Heart (tissue), 3 donors: Measurements from ENCODE around the gene VKORC1.

DNA sequence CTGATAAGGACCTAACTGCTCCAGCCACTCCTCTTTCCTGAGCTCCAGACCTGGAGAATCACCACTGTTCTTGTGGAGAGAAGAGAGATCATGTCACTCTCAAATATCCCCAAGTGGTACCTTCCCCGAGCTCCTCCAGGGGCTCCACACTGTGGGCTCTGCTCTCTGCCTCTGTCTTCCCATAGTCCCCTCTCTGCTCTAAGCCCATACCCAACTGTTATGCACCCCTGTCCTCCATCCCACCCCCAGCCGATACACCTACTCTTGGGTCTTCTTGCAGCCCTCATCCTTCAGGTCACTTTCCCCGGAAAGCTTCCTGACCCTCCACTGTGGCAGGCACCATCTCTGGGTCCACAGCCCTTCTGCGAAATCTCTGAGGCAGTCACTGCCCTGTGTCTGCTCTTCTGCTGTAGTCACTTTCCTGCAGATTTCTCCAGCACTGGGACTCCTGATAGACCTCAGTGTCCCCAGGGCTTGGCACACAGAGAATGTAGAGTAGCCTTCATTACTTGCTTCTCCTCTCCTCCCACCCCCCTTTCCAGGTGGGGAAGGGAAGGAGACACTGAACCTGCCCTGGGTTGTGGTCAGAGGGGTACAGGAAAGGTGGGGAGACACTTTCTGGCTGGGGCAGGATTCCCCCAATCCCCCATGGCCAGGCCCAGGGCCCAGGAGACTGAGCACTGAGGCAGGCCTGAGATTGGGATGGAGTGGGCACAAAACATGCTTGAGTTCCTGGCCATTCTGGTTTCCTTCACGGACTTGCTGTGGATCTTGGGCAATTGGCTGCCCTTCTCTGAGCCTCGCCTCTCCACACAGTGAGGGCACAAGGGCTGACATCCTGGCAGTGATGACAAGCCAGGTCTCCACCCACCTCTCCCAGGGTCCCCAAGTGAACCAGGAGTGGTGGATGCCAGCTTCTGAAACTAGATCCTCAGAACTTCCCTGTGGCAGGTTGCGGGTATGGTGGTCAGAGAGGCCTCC lies 9.6 kb downstream of the ZNF629 start:
- RAMPAGE, long total RNA, 2 experiments, result no peak in any of the 2 experiments

GRCh38 chr16:30787953-30788334 lies 939 bp upstream of the ZNF629 start:
- RAMPAGE, long total RNA, 2 experiments, result no peak in any of the 2 experiments

DNA sequence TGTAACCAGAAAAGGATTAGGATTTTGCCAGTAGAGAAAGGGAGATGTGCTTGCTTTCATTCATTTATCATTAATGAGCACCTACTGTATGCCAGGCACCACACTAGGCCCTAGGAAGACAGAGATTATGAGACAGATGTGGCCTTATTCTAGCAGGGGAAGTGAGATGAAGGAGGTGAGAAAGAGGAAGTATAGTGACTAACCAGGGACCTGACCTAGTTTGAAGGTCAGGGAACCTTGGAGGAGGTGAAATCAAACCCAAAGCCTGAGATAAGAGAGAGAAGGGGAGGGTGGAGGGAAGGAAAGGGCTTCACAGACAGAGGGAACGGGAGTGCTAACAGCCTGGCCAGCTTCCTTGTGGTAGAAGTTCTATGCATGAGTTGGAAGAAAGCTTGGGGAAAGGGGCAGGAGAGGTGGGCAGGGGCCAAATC lies 17.4 kb downstream of the BCL7C start:
- RAMPAGE, long total RNA, 2 experiments, result no peak in any of the 2 experiments

DNA sequence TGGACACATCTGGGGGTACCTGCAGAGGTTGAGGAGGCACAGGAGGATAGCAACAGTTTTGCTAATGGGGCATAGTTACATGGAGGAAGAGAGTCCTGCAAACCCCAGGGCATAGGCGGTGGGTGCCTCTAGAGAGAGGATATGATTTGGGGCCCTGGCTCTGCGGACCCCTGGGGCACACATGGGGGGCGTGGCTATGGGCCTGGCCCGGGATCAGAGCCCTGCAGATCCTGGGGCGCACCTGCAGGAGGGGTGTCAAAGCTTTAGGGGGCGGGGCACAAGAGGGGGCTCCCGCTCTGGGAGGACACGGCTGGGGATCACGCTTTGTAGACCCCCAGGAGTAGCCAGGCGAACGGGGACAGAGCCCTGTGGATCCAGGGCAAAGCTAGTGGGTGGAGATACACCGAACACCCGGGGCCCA lies 515 bp downstream of the BCL7C start:
- RAMPAGE, long total RNA, 2 experiments, result no peak in any of the 2 experiments

DNA sequence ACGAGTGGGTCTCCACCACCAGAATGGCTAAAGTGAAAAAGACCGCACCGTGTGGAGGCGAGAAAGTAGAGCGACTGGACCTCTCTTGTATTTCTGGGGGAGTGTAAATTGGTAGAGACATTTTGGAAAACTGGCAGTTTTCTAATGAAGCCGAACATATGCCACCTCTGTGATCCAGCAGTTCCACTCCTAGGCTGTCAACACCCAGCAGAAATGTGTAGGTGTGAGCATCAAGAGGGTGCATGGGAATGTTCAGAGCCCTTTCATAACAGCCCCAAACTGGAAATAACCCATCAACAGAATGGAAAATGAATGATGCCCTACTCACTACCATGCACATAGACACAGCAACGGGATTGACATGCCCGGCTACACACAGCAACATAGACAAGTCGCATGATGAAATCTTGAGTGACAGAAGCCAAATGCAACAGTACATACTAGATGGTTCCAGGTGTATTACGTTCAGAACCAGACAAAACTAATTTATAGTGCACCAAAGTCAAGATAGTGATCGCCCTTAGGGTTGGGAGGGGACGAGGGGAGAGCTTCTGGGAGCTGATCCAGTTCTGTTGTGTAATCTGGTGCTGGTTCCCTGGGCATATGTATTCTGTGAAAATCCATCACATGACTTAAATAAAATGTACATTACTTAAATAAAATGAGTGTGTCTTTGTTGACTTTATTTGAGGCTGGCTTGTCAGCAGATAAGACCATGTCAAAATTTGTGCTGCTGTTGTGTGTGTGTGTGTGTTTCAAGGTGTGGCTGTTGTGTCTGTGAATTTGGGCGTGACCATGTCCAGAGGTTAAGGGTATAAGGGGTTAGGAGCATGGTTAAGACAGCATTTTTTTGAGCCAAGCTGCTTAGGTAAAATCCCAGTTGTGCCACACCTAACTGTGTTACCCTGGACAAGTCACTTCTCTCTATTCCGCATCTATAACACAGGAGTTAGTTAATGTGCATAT lies 965 bp upstream of the BCL7C start:
- RAMPAGE, long total RNA, 2 experiments, result no peak in any of the 2 experiments

- RAMPAGE, long total RNA, 2 experiments, result no peak in any of the 2 experiments
Measured at GRCh38 chr16:30902873-30903523, 6.6 kb downstream of the CTF1 start.

DNA sequence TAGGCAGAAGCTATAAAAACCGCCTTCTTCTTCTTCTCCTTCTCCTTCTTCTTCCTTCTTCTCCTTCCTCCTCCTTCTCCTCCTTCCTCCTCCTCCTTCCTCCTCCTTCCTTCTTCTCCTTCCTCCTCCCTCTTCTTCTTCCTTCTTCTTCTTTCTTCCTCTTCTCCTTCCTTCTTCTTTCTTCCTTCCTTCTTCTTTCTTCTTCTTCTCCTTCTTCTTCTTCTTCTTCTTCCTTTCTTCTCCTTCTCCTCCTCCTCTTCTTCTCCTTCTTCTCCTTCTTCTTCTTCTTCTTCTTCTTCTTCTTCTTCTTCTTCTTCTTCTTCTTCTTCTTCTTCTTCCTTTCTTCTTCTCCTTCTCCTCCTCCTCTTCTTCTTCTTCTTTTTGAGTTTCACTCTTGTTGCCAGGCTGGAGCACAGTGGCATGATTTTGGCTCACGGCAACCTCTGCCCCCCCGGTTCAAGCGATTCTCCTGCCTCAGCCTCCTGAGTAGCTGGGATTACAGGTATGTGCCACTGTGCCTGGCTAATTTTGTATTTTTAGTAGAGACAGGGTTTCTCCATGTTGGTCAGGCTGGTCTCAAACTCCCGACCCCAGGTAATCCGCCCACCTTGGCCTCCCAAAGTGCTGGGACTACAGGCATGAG lies 4.6 kb upstream of the FBXL19 start:
- RAMPAGE, long total RNA, 2 experiments, result start-site peak on the minus strand in 1 of 2 experiments, centred at position 576 of the sequence, 8 reads per replicate

- RAMPAGE, long total RNA, 2 experiments, result no peak in any of the 2 experiments
Measured at GRCh38 chr16:30964613-30965576, 7.3 kb downstream of the SETD1A start.

GRCh38 chr16:31033686-31034124 lies 347 bp downstream of the STX4 start:
- RAMPAGE, long total RNA, 2 experiments, result start-site peak on the plus strand in 1 of 2 experiments, at chr16:31033707-31033835 at its widest, 17 reads per replicate

GRCh38 chr16:31072945-31073589 lies 973 bp downstream of the ZNF668 start:
- RAMPAGE, long total RNA, 2 experiments, result no peak in any of the 2 experiments

GRCh38 chr16:31082683-31083856 lies 5.7 kb downstream of the PRSS53 start:
- RAMPAGE, long total RNA, 2 experiments, result no peak in any of the 2 experiments

DNA sequence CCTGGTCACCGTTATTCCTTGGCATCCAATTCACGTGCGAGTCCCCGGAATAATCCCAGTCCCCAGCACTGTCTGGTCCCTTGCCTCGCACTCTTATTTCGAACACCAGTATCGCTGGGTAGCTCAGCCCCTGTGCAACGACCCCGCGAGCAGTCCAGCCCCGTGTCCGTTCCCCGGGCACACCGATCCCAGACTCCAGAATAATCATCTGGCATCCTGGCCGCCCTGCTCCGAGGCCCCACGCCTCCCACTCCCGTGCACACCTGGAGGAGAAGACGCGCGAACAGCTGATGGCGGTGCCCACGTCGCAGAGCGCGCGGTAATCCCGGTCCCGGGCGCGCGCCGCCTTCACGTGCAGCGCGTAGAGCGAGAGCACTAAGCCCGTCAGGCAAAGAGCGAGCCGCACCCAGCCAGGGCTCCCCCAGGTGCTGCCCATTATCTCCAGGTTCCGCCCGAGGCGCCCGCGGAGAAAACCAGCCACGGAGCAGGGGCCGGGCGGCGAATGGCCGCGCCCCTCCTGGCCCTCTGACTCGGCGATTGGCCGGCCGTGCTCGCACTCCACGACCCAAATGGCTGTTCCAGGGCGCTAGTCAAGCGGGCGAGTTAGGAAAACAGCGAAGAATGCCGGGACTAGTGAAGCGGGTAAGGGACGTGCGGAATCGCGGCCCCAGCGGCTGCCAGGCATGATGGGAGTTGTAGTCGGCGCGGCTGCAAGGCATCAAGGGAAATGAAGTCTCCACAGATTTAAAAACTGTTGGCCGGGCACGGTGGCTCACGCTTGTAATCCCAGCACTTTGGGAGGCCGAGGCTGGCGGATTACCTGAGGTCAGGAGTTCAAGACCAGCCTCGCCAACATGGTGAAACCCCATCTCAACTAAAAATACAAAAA lies at the start of gene VKORC1:
Gene VKORC1, minus strand, starts transcription at position 504 of the 889 bp plus-strand sequence.
- RAMPAGE, long total RNA, 2 experiments, result start-site peak on the minus strand in 2 of 2 experiments, centred at positions 476 to 621 of the sequence, 40 to 488 reads per replicate

- RAMPAGE, long total RNA, 2 experiments, result no peak in any of the 2 experiments
Measured at GRCh38 chr16:31139280-31139555, 3.7 kb upstream of the PRSS8 start.

DNA sequence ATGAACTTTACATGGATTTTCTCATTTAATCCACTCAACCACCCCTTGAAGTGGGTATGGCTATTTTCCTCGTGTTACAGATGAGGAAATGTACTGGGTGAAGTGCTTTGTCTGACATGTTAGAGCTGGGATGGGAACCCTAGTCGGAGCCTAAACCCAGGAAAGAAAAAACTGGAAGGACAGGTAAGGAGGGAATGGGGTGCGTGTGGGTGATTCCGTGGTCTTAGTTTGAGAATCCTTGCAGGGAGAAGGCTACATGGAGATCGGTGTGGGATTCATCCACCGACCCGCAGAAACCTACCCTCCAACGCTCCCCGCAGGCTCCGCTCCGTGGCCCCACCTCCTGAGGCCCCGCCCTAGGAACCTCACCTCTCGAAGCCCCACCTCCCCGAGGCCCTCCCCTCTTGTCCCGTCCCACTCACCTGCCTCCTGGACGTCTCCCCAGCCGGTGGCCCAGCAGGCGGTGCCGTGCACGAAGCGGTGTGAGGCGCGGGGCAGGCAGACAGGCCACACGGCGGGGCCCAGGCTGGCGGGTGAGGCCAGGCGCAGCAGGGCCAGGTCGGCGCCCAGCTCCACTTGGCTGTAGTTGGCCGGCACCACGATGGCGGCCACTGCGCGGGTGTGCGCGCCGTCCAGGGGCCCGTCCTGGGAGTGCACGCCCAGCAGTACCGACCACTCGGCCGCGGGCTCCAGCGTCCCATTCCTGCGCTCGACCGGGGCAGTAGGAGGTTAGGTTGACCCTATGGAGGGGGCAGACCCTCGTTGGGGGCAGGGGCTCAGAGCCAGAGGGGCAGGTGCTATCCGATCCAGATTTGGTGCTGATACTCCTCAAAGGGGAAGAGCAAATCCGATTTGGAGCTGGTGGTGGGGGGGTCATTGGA lies 1.7 kb downstream of the PRSS36 start:
- RAMPAGE, long total RNA, 2 experiments, result no peak in any of the 2 experiments

GRCh38 chr16:31188701-31189489 lies 9.0 kb downstream of the FUS start:
- RAMPAGE, long total RNA, 2 experiments, result no peak in any of the 2 experiments

DNA sequence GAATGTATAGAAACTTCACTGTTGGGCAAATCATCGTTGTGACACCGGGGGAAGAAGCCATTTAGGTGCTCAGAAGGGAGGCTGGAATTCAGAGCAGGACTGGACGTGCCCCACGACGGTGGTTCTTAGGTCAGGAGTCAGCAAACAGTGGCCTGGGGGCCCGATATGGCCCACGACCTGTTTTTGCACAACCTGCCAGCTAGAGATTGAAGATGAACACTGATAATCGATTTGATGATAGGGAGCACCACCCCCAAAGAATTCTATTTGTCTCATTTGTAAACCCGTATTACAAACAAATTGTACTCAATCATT lies 807 bp downstream of the ITGAM start:
- RAMPAGE, long total RNA, 2 experiments, result no peak in any of the 2 experiments

DNA sequence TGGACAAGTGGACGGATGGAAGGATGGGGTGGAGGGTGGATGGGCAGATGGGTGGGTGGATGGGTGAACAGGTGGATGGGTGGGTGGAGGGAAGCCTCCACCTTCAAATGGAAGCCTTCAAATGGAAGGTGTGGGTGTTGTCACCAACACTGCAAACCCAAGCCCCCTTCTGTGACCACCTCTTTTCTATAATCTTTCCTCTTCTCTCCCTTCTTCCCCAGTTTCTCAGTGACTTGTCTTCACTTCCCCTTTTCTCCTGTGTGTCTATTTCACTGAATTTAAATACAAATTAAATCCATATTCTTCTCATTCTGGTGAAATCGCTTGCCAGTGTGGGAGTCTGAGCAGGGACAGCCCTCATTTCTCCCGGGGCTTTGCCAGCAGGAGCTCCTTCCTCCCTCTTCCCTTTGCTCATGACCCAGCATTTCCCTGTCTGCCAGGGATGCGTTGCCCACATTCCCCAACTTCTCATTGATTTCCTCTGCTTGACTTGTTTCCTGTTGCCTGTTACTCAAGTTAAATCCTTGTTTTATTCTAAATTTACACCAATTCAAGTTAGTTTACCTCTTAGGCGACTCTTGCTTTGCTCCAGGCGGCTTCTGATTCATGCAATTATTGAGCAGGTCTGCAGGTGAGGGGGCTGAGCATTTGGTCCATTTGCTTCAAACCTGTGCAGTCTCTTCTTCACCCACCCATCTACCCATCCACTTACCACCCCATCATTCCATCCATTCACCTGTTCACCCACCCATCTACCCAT lies 6.3 kb upstream of the ITGAX start:
- RAMPAGE, long total RNA, 2 experiments, result no peak in any of the 2 experiments

DNA sequence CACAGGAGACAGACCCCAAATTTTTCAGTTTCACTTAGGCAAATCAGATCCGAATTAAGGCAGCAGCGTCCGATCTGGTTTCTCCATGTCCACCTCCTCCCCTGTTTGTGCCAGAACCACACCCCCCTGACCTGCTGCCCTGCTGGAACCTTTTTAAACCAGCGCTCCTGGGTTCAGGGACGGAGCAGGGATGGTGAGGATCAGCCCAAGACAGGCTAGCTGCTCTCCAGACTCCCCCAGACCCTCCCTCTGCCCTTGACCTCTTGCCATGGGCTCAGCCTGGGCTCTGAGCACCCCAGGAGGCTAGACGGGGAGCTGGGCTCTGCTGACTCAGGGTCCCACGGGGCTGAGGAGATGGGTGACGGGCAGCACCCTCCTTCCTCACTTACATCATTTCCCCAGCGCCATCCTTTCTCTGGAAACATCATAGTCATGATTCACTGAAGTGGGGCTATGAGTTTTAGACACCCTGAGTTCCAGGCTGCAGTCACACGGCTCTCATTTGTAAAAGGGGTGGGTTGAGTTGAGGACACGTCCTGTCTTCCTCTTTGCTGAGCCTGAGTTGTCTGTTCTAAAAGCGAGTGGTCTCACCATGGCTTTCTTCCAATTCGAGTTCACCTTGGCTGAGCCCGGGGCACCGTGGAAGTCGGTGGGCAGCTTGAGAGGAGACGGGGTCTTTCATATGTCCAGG lies 3.1 kb upstream of the ITGAX start:
- RAMPAGE, long total RNA, 2 experiments, result no peak in any of the 2 experiments

DNA sequence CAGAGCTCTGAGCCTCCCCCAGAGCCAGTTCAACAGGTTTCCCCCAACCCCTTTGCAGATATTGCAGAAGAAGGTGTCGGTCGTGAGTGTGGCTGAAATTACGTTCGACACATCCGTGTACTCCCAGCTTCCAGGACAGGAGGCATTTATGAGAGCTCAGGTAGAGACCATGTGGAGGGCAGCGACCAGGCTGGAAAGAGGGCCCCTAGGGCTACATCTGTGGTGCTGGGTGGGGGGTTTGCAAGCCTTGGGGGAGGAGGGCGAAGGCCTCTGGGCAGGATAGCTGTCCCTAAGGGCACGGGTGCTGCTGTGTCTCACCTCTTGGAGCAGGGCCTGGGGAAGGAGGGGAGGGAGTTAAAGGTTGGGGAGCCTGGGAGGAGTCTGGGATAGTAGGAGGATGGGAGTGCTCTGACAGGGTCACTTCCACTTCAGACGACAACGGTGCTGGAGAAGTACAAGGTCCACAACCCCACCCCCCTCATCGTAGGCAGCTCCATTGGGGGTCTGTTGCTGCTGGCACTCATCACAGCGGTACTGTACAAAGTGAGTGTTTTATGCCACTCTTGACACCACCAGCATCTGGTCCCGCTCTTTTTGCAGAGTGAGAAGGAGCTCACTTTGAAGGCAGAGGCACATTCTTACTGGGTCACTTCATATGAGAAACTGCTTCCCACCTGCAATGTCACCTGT lies 12.5 kb upstream of the ITGAD start:
- RAMPAGE, long total RNA, 2 experiments, result no peak in any of the 2 experiments

DNA sequence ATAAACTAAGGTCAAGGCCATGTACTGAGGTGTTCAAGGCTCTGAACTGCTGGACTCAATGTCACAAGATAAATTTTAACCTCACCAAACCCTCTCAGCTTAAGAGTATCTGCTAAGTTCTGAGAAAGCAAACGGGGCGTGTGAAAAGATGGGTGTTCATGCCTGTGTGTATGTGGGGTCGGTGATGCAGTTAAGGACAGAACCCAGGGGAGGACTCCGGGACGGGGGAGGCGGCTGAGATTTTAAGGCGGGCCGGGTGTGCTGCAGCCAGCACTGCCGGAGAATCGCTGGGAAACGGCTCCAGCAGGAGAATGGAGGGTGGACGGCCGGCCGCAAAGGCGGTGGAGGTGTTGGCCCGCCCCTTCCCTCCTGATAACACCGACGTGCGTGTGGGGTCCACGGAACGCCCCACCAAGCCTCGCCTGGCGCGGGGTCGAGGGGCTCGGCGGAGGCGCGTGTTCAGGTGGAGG lies 754 bp downstream of the ZNF843 start:
- RAMPAGE, long total RNA, 2 experiments, result no peak in any of the 2 experiments